ENCODE data around the gene RALGPS1.

DNA sequence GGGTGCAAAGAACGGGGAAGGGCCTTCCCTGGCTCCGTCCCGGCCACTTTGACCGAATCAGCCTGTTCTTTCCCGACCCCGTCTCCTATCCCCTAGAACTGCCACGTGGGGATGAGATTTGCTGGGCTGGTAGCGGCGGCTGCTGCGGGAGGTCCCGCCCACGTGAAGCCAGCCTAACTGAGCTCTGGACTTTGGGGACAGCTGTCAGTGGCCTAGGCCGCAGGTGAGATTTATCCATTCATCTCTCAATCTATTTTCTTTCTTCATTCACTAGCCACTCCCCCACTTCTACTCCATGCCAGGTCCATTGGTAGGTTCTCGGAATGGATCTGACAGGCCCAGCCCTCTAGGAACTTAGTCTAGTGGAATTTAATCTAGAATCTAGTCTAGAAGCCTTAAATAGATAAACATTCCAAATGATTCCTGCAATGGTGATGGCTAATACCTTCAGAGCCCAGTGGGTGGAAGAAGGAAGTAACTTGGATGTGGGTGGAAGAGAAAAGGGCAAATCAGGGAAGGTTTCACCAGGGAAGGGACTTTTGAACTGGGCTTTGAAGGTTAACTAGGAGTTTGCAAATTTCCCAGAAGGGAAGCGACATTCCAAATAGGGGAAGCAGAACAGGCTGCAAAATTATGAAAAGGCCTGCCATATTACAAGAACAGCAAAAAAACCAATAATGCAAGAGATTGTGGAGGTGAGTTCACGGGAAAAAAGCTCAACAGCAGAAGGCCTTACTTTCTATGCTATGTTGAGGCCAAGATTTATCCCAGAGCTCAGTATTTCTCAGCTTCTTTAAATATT, 543 bp downstream of the RABEPK start:
- PRO-cap: bidirectional peak, plus-strand start at position 119 of the sequence, minus-strand start at position 59 of the sequence

DNA sequence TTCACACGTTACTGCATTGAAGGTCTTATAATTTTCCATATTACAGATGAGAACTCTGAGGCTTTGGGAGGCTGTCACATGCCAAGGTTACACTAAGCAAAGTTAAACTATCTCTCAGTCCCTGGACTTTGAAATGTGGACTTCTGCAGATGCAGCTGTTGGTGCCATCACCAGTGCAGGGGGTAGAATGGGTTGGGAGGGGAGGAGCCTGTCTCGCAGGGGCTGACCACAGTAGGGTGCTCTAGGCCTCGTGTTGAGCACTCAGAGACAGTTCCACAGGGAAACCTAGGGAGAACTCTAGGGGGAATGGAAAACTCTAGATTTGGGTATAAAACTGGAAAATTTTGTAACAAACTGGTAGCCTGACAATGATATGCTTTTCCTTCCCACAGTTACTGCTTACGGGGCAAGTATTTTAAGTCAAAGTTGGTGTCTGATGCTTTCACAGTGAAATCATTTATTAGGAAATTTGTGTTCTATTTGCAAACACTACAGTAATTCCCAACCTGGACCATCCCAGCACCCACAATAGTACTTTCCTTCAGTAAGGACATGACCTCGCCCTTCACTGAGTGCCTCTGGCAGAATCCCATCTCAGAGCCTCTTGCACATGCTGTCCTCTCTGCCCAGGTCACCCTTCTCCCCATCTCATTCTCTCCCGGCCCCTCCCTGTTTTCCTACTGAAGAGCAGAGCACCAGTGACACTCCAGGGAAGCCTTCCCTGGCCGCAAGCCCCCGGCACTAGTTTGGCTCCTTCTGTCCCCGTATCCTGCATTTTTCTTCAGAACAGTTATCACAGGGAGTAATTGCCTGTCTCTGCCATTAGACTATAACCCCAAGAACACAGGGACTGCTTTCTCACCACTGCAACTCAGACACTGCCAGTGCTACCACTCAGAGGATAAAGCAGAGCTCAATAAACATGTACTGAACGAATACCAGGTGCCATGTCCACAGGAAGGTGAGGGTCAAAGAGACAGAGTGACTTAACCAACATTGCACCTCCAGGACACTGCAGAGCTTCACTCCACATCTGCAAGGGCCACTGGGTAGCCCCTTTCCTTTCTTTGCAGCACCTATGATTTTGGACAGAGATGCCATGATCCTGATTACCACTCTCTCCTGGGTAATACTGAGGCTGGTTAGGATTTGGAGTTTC, 220.5 kb downstream of the MAPKAP1 start:
- PRO-cap: no peak

- PRO-cap: no peak
These were observed 176.9 kb downstream of the MAPKAP1 start for GRCh38 chr9:125530005-125530583.

- PRO-cap: no peak
These were observed 174.3 kb downstream of the MAPKAP1 start for GRCh38 chr9:125532497-125533243.

DNA sequence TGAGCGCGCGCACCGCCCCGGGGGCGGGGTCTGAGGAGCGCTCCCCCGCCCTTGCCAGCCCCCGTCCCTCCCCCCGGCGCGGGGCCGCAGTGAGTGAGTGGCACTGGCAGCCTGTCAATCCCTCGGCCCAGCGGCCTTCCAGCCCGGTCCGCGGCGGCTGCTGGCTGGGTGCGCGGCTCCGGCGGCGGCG, 686 bp upstream of the PBX3 start:
- PRO-cap: bidirectional peak, plus-strand start at position 136 of the sequence, minus-strand start outside the sequence

DNA sequence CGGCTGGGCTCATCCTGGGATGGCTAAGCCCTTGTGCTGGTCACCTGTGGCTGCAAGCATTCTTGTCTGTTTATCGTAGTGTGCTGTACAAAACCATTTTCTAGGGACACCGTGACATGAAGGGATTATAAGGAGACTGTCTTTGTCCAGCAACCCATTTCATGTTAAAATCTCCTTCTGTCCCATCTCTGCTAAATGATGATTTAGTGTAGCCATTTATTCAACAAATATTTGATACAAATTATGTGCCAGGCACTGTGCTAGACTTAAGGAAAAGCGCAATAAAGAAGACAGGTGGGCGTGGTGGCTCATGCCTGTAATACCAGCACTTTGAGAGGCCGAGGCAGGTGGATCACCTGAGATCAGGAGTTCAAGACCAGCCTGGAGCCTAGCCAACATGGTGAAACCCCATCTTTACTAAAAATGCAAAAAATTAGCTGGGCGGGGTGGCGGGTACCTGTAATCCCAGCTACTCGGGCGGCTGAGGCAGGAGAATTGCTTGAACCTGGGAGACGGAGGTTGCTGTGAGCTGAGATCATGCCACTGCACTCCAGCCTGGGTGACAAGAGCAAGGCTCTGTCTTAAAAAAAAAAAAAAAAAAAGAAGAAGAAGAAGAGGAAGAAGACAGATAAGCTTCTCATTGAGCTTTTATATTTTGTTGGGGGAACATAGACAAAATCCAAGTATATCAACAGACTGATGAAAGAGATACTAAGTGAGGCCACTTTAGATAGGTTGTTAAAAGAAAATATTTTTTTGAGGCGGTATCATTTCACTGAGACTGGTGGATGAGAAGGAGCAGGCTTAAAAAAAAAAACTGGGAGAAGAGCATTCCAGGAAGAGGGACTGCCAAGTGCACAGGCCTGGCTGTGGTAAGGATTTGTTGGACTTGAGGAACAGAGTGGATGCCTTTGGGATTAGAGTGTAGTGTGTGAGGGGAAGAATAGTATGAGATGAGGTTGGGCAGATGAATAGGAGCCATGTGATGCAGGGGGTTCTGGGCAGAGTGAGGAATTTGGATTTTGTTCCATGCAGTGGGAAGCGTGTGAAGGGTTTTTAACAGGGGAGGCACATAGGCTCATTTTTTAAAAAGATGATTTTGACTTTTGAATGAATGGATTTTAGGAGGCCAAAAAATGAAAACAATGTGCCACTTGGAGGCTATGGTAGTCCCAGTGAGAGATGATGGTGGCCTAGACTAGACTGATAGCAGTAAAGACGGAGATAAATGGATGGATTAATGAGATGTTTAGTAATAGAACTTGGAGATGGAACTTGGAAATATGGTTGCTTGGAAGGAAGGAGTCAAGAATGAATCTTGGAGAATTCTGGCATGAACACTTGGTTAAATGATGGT, 57.7 kb downstream of the PBX3 start:
- PRO-cap: no peak

- PRO-cap: unidirectional peak, minus-strand start at chr9:126151712
These were observed 175.0 kb upstream of the MVB12B start for GRCh38 chr9:126151576-126152009.

DNA sequence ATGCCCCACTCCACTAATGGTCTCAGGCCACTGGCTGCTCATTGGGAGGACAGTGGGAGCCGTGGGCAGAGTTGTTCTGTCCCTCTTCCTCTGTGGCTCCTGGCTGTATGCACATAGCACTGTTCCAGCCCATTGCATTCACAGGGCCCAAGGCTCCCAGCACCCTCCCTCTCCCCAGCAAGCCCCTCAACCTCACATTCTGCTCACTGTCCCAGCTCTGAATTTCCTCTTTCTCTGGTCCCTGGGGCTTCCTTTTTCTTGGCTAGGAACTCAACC, 17.2 kb upstream of the MVB12B start:
- PRO-cap: no peak

DNA sequence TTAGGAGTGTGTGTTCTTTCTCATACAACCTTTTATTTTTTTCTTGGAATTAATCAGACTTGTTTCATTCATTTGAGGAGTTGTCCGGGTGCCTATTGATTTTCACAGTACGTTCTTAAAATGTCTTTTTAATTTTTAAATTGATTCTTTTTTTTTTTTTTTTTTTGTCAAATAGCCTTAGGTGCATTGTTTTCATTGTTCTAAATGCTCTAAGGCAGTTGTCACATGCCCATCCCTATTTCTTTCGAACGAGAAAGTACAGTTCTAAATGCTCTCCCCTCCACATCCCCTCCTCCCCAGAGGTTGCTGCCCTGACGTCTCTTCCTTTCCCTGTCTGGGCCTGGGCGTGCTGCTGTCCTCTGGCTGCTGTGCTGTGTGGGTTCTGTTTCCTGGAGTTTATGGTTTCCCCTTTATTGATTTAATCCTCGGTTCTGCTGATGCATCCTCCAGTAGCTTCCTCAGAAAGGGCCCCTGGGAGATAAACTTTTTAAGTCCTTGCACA, 48.6 kb downstream of the MVB12B start:
- PRO-cap: unidirectional peak, plus-strand start at position 421 of the sequence

DNA sequence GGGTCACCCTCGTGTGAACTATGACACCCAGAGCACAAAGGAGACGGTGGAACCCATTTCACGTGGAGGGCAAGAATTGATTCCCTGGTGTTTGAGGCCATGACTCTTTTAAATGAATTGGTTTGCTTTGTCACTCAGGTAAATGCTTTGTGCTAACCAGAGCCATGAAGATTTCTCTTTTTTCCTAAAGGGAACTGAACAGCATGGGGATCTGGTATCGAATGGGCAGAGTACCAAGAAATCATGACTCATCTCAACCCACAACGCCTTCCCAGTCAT, 68.7 kb downstream of the MVB12B start:
- PRO-cap: no peak

GRCh38 chr9:126587140-126587605, 26.6 kb upstream of the LMX1B start:
- PRO-cap: no peak

DNA sequence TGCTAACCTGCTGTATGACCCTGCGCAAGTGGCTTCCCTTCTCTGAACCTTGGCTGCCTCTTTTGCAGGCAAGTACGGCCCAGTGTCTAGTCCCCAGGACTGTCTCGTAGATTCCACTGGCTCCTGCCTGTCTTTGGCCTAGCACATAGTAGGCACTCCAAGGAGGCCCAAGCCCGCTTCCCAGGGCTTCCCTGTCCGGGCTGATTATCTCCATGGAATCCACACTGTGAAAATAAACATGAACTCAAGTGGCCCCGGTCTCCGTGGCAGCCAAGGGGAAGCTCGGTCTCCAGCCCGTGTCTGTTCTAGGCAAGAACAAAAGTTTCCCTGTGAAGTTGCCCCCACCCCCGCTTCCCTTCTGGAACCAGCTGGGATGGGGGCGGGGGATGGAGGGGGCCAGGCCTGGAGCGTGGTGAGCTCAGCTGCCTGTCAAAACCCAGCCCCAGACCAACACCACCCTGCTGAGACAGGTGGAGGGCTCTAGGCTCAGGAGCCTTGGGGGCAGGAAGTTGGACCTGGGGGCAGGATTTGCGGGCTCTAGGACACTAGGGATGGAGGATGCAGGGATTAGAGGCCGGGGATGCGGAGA, 26.0 kb upstream of the LMX1B start:
- PRO-cap: no peak

GRCh38 chr9:126673545-126674104, 59.9 kb downstream of the LMX1B start:
- PRO-cap: no peak

DNA sequence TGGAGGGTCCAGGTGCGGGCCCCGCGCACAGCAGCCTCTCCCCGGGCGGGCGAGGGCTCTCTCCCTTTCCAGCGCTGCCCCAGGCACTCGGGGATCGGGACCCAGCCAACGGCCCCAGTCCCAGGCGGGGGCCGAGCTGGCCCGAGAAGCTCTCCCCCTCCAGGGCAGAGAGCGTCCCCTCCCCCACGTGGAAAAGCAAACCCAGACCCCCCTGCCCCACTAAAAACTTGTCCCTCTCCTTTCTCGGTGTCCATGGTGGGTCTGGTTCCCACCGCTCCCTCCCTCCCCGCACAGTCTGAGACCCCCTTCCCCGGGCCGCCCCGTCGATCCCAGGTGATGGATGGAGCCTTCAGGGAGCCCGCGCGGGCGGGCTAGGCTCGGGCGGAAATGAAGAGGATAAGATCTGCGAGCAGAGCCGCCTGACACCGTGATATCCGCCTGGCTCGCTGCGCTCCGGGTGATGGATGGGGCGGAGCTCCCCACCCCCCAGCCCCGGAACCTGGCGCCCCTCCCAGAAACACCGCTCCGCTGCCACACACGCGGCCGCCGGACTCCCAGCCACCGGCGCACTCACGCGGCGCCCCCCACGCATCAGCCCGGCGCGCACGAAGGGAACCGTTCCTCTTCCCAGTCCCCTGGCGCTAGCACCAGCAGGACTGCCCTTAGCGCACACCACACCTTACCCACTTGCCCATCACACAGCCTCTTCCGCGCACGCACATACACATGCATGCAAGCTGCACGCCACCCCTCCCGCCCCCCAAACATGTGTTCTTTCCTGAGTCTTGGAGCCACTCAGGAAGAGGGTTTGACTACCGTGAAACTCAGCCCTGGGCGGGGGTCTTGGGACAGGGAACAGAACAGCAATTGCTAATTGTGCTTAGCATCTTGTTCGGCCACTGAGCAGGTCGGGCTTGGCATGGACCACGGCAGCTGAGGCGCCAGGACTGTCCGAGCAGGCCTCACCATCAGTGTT, 81.6 kb upstream of the ZBTB43 start:
- PRO-cap: bidirectional peak, plus-strand start at position 425 of the sequence, minus-strand start at position 388 of the sequence

DNA sequence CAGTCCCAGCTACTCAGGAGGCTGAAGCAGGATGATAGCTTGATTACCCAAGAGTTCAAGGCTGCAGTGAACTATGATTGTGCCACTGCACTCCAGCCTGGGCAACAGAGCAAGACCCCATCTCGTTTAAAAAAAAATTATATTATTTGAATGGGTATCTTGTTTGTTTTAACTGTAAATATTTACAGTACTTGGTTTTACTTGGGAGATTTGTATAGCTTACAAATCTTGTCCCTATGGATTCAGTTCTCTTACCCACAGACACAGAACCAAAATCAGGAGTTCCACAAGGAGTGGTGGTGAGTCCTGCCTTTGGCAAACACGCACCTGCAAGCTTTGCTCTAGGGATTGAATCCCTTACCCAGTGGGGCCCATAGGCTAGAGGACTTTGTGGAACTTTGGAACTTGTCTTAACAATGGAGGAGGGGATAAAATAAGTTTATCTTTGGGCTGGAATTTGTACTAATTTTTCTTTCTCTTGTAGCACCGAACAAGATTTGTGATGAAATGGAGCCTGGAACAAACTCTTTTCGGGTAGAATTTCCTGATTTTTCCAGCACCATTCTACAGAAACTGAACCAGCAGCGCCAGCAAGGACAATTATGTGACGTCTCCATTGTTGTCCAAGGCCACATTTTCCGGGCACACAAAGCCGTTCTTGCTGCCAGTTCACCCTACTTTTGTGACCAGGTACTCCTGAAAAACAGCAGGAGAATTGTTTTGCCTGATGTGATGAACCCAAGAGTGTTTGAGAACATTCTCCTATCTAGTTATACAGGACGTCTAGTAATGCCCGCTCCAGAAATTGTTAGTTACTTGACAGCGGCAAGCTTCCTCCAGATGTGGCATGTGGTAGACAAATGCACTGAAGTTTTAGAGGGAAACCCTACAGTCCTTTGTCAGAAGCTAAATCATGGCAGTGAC, 27.4 kb downstream of the ZBTB43 start:
- PRO-cap: no peak

DNA sequence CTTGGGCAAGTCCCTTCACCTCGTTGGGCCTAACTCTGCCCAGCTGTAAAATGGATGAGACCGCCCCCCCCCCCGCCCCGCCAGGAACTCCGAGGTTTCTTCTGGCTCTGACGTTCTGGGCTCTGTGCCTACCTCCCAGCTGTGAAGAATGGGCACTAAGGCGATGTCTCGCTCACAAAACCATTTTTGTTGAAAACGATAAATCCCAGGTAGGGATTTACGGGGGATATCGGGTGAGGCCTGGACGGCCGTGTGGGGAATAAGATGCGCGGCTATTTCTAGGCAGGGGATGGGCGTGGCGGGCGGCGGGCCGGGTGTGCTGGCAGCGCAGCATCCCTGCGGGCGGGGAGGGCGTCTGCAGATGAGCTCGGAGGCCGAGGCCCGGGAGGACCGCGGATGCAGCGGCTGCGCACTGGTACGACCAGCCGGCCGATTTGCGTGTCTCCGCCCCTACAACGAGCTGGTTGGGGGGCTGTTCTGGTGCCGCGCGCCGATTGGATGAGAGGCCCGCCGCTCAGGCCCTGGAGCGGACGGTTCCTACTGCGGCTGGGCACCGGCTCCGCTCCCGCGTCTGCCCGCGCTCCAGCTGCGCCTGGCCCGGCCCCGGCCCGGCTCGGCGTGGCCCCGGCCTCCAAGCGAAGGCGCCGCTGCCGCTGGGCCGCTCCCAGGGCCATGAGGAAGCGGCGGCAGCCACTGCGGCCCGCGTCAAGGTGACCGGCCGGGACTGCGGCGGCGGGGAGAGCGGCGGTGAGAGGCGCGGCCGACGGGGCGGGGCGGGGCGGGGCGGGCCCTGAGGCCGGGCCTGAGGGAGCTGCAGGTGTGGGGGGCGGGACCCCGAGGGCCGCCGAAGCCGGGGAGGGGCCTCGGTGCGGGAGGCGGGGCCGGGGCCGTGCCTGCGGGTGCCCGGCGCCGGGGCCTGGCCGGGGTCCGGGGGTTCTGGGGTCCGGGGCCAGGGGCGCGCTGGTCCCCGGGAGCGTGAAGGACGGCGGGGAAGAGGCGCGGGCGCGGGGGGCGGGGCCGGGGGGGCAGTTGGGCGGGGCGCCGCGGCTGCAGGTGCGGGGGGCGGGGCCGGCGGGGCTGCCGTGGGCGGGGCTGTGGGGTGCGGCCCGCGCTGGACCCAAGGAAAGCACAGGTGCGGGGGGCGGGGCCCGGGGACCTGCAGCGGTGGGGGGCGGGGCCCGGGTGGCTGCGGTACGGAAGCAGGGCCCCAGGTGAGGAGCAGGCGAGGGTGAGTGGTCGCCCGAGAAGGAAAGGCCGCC, at the start of gene RALGPS1:
TSS of gene RALGPS1 (plus strand) at position 517 of the 1,259 bp plus-strand sequence.
- PRO-cap: bidirectional peak, plus-strand start at position 517 of the sequence, minus-strand start at position 398 of the sequence; bidirectional peak, plus-strand start at position 847 of the sequence, minus-strand start at position 723 of the sequence

- PRO-cap: no peak
These were observed 18.3 kb downstream of the RALGPS1 start for GRCh38 chr9:126932748-126933338.

GRCh38 chr9:127123329-127124016, 1.0 kb upstream of the ANGPTL2 start:
- PRO-cap: no peak

DNA sequence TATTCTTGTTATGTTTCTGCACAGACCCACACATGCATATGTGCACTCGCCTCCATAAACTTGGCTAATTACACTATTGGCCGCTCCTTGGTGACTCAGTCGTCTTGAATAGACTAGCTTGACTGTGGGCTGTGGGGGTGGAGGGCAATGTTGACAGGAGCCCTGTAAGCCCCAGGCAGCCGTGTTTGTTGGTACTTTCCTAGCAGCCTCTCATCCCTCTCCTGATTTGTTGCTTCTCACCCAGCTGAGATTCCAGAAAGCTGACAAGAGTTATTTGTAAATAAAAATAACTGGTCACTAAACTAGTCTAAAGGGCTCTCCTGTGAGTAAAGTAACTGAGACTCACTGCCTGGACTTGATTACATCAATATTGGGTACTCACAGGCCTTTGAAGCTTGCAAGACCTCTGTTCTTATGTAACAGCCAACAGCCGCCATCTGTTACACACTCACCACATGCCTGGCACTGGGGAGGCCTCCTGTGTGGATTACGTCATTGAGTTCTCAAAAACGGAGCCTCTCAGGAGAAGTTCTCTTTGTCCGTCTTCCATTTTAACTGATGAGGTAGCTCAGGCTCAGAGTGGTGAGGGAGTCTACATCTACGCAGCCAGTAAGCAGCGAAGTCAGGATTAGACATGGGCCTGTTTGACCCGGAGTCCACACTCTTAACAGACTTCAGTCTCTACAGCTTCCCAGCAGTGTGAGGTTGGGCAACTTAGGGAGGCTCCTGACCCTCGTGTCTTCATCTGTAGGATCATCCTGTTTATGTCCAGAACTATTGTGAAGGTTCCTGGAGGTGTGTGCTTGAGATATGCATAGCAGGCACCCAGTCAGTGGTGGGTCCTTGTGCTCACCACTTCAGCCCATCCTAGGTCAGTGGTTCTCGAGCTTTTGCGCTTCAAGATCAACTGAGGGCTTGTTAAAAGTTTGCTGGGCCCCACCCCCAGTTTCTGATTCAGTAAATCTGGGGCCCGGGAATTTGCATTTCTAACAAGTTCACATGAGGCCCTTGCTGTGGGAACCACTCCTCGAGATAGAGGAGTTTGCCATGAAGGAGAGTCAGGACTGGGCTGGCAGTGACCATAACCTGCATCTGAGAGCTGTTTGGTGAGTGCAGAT, 8.9 kb upstream of the ANGPTL2 start:
- PRO-cap: no peak

- PRO-cap: no peak
These were observed 28.8 kb downstream of the GARNL3 start for GRCh38 chr9:127293303-127293895.

All from left lung (tissue), 1 donor.